Hepatocyte (in vitro differentiated cells and primary cell): ENCODE measurements around the genes NECTIN1 and POU2F3.

- RAMPAGE, long total RNA: no peak
- RRBS: no CpG with 5 or more reads among the region's 13 CpGs
Measured at GRCh38 chr11:119617916-119618984, 110.8 kb downstream of the NECTIN1 start.

GRCh38 chr11:119681017-119681402 is 48.0 kb downstream of the NECTIN1 start:
- RAMPAGE, long total RNA: no peak
- RRBS: no CpG with 5 or more reads among the region's 4 CpGs

GRCh38 chr11:119699001-119699843 is 29.8 kb downstream of the NECTIN1 start:
- RAMPAGE, long total RNA: no peak
- RRBS: 3% methylated on average over 4 of the region's 19 CpGs

GRCh38 chr11:119729075-119729684 is at the start of gene NECTIN1:
NECTIN1 (minus strand) TSS chr11:119729200.
- RAMPAGE, long total RNA: no peak
- RRBS: 1% methylated on average over 49 of the region's 73 CpGs

- RAMPAGE, long total RNA: no peak
- RRBS: no CpG with 5 or more reads among the region's 9 CpGs
Measured at GRCh38 chr11:120111717-120112161, 26.2 kb downstream of the TRIM29 start.

DNA sequence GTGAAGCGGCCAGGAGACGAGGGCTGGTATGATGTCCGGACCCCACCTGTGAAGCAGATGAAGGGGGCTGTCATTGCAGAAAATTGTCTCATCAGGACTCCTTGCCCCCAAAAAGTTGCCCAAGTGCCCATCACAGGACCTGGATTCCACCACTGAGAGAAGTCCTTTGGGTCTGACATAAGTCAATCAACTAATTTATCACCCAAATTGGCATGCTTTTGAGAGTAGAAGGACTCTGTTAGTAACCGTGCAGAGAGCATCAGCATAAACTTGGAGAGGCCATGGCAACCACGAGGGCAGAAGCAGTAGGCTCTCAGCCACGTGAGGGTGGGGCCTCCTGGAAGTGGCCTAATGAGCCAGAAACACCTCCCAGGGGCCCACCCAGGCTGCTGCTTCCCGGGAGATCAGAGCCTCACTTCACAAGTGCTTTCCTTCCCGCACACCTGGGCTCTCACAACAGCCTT is 17.3 kb downstream of the TRIM29 start:
- RAMPAGE, long total RNA: no peak
- RRBS: no CpG with 5 or more reads among the region's 8 CpGs

GRCh38 chr11:120185052-120186029 is 25.5 kb upstream of the OAF start:
- RAMPAGE, long total RNA: no peak
- RRBS: no CpG with 5 or more reads among the region's 9 CpGs

GRCh38 chr11:120207796-120208583 is 2.8 kb upstream of the OAF start:
- RAMPAGE, long total RNA: no peak
- RRBS: no CpG with 5 or more reads among the region's 19 CpGs

GRCh38 chr11:120215521-120216534 is 5.0 kb downstream of the OAF start:
- RAMPAGE, long total RNA: no peak
- RRBS: no CpG with 5 or more reads among the region's 17 CpGs

- RAMPAGE, long total RNA: no peak
- RRBS: no CpG with 5 or more reads among the region's 19 CpGs
Measured at GRCh38 chr11:120217855-120218984, 7.4 kb downstream of the OAF start.

- RAMPAGE, long total RNA: no peak
- RRBS: no CpG with 5 or more reads among the region's 4 CpGs
Measured at GRCh38 chr11:120233641-120233993, 6.3 kb upstream of the POU2F3 start.

GRCh38 chr11:120239572-120240428 is at the start of gene POU2F3:
POU2F3 (plus strand) TSS chr11:120240140.
- RAMPAGE, long total RNA: no peak
- RRBS: 3% methylated on average over 34 of the region's 60 CpGs

DNA sequence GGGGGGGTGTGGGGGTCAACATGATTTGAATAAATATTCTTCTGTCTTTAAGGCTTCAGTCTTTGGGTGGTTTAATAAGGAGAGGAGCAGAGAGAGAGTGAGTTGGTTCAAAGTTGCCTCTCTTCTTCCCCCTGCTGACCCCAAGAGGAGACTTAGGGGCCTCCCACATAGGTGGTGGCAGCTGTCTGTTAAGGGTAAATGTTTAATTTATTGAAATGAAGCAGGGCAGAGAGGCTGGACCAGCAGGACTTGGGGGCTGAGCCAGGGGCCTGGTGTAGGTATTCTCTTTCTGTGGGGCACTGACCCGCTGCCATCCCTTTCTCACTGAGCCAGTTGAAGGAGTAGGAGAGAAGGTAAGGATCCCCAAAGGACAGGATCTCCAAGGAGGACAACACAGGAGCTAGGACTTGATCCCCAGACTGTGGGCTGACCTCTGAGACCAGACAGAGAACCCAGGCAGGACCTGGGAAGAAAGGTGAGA is 5.6 kb downstream of the POU2F3 start:
- RAMPAGE, long total RNA: no peak
- RRBS: no CpG with 5 or more reads among the region's 1 CpG

- RAMPAGE, long total RNA: no peak
- RRBS: no CpG with 5 or more reads among the region's 11 CpGs
Measured at GRCh38 chr11:120306330-120306877, 18.7 kb upstream of the TLCD5 start.

DNA sequence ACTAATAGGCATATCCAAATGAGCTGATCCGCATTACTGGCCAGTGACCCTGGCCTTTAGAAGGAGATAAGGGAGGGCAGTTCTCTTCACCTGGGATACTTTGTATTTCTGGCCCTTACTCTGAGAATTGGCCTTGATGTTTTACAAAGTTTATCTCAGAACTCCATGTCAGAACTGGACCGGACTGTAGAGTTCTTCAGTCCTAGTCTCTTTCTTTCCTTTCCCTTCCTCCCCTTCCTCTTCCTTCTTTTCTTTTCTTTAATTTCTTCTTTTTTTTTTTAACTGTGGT is 788 bp downstream of the TLCD5 start:
- RAMPAGE, long total RNA: no peak
- RRBS: no CpG with 5 or more reads among the region's 2 CpGs

GRCh38 chr11:120337894-120338327 is 1.7 kb downstream of the ARHGEF12 start:
- RAMPAGE, long total RNA: no peak
- RRBS: no CpG with 5 or more reads among the region's 8 CpGs

DNA sequence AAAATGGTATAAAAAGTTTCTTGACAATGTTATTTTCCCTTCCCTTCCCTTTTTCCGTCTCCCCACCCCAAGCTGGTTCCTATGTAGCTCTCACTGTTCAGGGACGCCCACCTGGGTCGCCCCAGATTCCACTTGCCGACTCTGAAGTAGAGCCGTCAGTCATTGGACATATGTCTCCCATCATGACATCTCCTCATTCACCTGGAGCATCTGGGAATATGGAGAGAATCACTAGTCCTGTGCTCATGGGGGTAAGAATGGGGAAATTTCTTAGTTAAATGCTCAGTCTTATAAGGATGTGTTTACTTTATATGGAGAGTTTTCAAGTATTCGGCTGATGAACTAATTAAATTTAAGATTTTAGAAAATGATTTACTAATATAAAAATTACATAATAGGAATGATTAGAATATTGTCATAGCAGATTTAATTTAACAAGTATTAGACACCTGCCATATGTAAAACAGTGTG is 83.5 kb upstream of the GRIK4 start:
- RAMPAGE, long total RNA: no peak
- RRBS: no CpG with 5 or more reads among the region's 6 CpGs

- RAMPAGE, long total RNA: no peak
- RRBS: no CpG with 5 or more reads among the region's 4 CpGs
Measured at GRCh38 chr11:120459146-120459589, 52.4 kb upstream of the GRIK4 start.

- RAMPAGE, long total RNA: no peak
- RRBS: no CpG with 5 or more reads among the region's 5 CpGs
Measured at GRCh38 chr11:120467086-120467532, 44.4 kb upstream of the GRIK4 start.

- RAMPAGE, long total RNA: no peak
- RRBS: no CpG with 5 or more reads among the region's 8 CpGs
Measured at GRCh38 chr11:120565893-120566587, 54.5 kb downstream of the GRIK4 start.